ENCODE data around the gene UACA.

DNA sequence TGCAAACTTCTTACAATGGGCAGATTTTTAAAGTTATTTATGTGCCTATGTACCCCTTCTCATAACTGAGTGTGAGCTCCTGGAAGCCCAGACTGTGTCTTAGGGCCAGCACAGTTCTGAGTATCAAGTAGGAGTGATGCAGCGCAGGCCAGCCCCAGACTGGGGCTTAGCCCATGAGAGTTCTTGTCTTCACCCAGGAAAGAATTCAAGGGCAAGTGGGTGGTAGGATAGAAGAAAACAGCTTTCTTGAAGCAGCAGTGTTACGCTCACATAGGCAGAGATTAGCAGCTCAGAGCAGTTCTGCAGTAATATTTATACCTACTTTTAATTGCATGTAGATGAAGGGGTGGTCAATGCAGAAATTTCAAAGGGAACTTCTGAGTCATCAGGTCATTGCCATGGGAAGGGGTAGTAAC is 74.9 kb downstream of the TLE3 start:
- PRO-cap = no peak

GRCh38 chr15:70042405-70043147 is 55.1 kb downstream of the TLE3 start:
- PRO-cap = no peak

DNA sequence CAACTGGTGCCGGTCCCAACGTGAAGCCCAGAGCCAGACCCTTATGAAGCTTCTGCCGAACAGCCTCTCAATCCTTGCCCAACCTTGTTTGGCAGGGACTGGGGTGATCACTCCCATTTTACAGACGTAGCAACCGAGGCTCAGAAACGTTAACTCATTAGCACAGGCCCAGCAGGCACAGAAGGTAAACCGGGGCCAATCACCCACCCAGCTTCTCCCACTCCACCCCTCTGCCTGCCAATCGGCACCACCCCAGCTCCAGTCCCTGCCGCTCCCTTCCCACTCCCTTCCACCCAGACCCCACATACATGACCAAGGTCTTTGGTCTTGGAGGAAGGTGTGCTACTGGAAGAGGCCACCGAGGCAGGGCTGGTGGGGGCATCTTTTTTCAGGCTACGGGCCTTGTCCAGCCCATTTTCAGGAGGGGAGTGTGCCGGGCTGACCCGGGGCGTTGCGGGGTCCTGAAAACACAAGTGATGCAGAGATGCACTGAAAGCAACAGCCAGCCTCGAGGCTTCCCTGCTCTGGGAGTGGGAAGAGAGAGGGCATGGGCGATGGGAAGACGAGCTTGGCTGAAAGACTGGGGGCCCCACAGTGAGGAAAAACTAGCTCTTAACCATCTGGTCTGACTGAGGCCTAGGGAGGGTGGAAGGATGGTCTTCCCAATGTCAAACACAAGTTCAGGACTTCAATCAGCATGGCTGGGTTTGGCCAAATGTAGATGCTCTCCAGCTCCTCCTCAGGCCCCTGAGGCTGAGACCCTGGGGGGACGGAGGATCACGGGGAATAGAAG is 39.2 kb downstream of the TLE3 start:
- PRO-cap = no peak

DNA sequence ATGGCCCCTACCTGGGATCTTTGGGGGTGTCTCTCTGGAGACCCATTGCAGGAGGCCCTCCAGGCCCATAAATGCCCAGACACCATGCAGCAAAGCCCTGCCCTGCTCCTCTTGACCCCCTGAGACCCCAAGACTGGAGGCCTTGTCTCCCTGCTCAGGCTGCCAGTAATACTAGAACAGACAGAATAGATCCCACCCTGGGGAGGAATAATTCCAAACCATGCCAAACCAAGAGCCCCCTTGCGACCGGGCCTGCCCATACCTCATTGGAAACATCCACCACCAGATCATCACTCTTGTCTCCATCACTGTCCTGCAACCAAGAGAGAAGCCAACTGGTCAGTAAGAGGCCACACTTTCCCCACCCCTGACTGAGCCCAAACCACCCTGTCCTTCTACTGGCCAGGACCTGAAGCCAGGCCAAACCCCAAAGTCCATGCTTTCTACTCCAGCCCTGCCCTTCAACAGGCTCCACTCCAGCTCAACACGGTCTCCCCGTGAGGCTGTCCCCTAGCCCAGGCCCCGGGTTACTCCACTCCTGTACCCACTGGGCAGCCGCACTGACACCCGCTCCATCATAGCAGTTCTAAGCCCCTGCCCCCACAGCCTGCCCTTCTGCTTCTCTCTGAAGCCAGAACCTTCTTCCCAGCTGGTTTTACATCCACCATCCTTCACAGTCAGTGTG is 38.4 kb downstream of the TLE3 start:
- PRO-cap = no peak

DNA sequence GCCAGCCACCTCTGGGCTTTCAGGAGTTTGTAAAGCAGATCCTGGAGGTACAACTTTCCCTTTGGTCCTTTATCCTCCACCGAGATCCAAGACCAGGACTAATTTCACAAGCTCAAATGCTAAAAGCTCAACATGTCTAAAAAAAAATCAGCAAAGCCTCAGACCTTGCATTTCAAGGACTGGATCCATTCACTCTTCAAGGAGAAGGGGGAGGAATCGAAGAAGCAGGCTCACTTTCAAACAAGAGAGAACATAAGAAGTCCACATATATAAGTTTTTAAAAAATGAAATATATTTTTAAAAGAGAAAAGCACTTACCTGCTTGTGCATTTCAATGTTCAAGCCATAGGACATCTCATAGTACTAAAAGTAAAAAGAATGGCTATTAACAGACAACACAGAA is 3.5 kb downstream of the TLE3 start:
- PRO-cap = no peak

GRCh38 chr15:70095719-70095981 is 2.1 kb downstream of the TLE3 start:
- PRO-cap = no peak

- PRO-cap = no peak
Observed at GRCh38 chr15:70100024-70100598, 2.4 kb upstream of the TLE3 start.

GRCh38 chr15:70100599-70101365 is 3.1 kb upstream of the TLE3 start:
- PRO-cap = bidirectional peak, plus-strand start at chr15:70101179, minus-strand start at chr15:70100782

DNA sequence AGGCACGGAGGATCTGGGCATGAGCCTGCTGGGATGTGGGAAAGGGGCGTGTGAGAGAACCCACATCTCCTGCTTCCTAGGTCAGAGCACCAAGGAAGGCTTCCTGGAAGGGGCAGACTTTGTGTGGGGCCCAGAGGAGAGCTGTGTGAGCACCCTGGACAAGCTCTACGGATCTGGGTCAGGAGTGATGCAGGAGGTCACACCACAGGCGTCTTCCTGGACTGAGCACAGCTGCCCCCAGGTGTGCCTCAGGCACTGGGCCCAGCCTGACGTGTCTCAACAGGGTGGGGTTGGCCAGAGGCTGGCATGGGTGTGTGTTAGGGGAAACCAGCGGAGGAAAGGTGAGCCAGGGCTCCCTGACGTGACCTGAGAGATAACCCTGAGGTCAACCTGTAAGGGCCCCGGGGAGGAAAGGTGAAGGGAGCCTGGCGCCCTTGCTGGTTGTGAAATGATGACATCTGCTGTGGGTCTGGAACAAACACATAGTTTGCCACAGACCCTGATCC is 100.1 kb upstream of the TLE3 start:
- PRO-cap = no peak

GRCh38 chr15:70257513-70257949 is 159.8 kb upstream of the TLE3 start:
- PRO-cap = no peak

DNA sequence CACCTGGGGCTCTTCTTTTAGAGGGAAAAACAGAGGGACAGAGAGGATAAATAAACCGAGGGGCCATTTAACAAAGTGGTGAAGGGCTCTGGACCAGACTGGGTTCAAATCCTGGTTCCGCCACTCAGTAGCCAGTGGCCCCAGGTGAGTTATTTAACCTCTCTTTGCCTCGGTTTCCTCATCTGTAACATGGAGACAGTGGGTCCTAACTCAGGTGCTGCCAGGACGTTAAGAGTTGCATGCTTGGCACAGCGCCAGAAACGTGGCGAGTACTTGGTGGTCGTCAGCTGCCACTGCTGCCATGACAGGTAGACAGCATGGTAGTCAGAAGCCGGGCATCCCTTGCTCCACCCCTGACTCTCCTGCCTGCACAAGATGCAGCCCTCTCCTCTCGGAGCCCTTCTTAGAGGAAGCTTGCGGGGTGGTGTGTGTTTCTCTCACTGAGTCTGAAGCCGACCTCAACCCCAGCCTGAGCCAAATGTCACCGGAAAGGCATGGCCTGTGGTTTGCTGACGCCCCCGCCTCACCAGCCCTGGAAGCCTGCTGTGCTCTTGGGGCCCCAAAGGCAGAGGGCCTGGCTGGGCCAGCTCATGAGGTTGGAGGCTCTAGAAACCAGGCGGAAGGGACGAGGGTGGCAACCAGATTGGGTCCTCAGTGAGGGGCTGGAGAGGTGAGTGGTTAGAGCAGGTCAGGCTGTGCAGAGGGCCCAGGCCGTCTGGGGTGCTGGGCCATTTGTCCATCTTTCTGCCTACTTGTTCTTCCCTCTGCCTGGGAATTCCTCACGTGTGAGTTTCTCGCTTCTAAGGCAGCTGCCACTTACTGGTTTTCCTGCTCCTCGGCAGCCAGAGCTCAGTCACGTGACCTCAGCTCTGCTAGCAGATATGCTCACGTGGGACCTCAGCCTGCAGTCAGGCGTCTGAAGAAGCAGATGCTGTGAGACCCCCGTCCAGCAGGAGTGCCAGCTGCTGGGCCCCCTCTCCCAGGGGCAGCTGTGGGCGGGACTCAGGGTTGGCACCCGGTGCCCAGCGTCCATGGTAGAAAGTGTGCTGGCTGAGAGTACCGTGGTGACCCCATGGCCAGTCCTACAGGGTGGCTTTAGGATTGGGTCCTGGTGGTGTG is 160.9 kb upstream of the TLE3 start:
- PRO-cap = no peak

- PRO-cap = no peak
Observed at GRCh38 chr15:70264494-70264786, 166.7 kb upstream of the TLE3 start.

DNA sequence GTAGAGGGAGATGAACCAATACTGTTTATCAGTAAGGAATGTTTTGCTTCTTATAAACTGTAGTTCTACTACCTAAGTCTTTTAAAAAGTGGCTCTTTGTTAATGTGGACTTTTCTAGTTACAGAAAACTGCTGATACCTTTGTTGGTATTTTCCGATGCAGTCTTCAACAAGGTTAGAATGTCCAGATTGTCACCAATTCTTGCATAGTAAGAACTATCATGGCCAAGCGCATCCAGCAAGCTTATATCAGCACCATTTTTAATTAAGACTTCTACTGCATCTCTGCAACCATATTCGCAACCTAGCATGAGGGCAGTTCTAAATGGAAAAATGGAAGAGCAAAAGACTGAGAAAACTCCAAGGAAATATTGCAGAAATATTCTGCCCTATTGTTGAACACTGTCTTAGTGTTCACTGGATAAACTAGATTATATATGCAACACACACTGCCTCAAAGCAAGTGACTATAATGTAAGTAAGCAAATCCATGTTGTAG is 79.2 kb downstream of the UACA start:
- PRO-cap = no peak

GRCh38 chr15:70762330-70763054 is 866 bp downstream of the UACA start:
- PRO-cap = unidirectional peak, plus-strand start at chr15:70762550; bidirectional peak, plus-strand start at chr15:70762830, minus-strand start at chr15:70762818

GRCh38 chr15:70763055-70763633 is at the start of gene UACA:
Gene UACA (minus strand): TSS chr15:70763558.
- PRO-cap = unidirectional peak, minus-strand start at chr15:70763327; bidirectional peak, plus-strand start at chr15:70763720, minus-strand start at chr15:70763525

DNA sequence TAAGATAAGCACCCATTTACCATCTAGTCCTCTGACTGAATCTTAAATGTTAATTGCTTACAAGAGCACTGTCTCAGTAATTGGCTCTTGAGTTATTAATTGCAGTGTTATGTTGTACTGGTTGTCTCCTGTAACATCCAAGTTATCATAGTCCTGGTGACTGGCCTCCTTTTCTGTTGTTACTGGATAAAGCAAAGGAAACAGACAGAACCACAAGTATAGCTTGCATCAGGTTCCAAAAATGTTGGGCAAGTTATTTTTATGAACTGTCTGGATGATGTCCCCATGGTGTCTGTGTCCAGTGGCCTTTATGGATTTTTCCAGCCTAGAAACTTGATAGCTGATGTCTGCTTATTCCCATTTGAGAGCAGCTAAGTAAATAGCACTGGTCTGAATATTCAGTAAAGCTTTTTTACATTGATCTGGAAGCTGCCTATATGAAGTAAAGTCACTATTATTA is 2.5 kb upstream of the UACA start:
- PRO-cap = no peak

DNA sequence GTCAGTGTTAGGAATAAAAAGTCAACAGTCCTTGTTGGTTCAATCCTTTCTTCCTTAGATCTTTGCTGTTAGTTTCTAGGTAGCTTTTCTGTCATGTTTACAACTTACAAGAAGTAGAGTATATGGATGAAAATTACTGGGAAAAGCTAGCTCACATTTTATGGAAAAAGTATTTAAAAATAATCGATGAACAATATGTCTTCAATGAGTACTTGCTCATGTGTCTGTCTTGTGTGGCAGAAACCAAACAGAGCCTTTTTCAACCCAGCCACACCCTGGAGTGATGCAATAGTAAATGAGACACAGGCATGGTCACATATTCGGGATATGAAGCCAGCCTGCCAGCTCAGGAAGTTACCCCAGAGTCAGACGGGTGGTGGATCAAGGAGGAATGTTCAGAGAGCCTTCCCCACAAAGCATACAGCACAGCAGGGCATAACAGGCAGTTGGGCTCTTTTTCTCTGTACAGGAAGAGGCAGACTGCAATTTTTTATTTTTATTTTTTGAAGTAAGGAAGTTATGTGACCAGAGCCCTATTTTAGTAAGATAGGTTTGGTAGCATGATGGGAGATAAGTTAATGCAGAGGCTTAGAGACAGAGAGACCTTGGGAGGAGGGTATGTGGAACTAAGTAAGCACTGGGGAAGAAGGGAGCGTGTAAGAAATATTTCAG is 27.3 kb downstream of the LARP6 start:
- PRO-cap = no peak

GRCh38 chr15:70856667-70857451 is 2.9 kb upstream of the LARP6 start:
- PRO-cap = no peak

DNA sequence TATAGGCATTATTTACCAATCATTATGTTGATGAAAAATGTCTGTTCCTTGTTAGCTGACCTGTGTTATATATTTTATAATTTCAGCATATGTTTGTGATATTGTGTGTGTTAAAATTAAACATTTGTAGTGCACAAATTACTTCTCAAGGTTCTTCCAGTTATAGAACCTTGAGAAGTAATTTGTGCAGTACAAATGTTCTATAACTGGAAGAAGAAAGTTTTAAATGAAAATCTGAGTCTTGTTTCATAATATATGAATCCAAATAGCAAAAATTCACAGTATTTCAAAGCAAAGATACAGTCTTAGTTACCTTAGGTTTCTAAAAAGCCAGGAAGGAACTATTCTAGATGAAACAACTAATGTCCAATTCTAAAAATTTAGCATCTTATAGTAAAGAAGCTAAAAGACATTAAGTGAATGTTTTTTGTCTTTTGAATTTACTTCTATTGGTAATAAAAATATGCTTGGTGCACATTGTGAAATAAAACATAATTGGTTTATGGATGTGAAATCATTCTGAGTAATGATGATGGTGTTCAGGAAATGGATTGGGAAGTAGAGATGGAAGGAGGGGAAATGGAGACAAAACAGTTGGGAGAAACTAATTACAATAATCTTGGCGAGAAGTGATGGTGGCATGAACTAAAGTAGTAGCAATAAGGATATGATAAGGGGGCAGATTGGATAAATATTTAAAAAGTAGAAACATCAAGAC is 21.4 kb downstream of the LRRC49 start:
- PRO-cap = no peak

- PRO-cap = no peak
Observed at GRCh38 chr15:71187144-71187995, 72.1 kb downstream of the THSD4 start.

Data from tibial artery (tissue), 1 donor.